Mammary epithelial cell (primary cell): ENCODE data around the genes NUBP1 and DEXI.

DNA sequence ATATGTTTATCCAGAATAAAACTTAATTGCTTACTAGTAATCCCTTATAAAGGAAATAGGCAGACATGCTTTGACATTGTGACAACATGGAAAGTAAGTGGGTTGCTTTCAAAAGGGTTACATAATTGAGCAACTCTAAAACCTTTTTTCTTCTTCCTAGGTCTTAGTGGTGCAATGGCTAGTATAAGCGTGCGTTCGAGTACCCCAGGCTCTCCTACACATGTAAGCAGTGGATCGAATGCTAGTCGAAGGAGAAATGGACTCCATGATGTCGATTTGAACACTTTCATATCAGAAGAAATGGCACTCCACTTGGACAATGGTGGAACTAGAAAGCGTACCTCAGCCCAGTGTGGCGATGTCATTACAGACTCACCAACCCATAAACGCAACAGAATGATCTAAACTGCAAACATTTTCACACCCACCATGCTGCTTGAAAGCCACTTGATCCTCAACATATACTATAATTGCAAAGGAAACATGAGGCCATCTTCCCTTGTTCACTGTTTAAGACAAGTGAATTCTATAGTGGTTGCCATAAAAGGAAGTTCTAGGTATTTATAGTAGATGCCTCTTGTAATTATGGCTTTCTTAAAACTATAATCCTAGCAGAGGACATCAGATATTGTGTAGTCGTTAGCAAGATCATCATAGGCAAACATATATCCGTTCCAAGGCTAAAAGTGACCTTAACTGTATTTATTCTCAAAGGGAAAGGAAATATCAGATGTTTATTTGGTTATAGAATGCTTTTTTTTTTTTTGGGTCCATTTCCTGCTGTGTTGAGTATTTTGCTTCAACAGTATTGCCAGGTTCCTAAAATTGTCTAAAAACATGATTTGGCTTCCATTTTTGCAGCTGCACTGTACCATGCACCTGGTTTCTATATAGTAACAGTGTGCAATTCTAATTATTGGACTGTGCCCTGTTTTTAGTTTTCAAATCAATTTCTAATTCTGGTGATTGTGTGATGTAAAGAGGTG, 25.4 kb downstream of the HAPSTR1 start:
- CAGE, long polyA plus RNA = no peak
- RRBS = no CpG with 5 or more reads among the region's 11 CpGs

DNA sequence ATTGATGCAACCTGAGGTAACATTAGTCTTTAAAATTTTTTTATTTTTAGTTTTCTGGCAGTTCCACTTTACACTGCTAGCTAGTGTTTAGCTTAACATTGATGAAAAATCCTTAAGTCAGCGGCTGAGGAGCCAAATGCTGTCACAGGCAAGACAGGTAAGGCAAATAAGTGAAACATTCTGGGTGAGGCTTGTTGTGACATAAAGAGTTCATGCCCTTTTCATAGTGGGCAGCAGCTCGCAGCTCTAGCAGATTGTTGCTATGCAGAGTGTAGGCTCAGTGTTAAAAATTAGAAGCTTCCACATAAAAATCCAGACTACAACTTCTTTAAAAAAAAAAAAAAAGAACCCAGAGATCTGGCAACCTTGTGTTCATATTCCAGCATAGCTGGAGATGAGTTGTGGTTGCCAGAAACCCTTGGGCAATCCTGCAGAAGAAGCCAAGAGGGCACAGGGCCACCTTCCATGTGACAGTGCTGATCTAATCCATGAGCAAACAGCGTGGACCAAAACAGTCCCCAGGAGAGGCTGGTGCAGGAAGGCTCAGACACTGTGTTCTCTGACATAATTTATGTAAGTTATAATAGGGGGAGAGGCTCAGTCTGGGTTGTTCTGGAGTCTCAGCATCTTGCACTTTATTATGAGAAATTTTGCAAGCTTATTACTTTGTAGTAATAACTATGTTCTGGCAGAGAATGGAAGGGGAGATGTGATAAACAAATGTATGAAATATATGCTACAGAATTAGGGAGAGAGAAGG, 273.8 kb downstream of the HAPSTR1 start:
- CAGE, long polyA plus RNA = no peak
- RRBS = no CpG with 5 or more reads among the region's 3 CpGs

- CAGE, long polyA plus RNA = no peak
- RRBS = no CpG with 5 or more reads among the region's 9 CpGs
Measured at GRCh38 chr16:9797160-9797711, 385.0 kb downstream of the GRIN2A start.

- CAGE, long polyA plus RNA = no peak
- RRBS = no CpG with 5 or more reads among the region's 2 CpGs
Measured at GRCh38 chr16:9846264-9846885, 335.9 kb downstream of the GRIN2A start.

DNA sequence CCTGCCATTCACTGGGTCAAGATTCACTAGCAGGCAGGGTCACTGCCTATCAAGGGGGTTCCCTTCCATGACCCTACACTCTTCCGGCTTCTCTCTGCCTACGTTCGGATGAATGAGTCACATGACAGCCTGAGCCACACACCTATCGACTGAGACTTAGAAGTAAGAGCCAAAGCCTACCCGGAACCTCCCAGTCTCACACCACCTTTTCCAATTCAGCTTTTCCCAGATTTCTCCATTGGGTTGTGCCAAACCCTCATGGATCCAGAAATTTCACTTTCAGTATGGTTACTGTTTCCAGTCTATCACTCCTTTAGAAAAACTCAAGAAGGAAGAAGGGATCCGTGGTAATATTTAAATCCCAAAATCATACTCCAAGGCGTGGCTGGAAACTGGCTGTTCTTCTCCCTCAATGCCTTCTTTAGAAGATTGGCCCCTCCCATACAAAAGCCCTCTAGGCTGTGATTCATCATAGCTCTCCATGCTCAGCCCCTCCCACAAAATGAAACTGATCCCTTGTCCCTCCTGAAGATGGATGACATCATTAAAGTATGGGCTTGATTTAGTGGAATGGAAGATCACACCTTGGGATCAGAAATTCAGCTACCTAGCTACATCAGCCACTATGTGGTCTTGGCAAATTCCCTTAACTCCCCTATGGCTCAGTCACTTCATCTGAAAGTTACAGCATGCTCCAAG, 4.3 kb downstream of the GRIN2A start:
- CAGE, long polyA plus RNA = no peak
- RRBS = 84% methylated on average over 4 of the region's 7 CpGs

DNA sequence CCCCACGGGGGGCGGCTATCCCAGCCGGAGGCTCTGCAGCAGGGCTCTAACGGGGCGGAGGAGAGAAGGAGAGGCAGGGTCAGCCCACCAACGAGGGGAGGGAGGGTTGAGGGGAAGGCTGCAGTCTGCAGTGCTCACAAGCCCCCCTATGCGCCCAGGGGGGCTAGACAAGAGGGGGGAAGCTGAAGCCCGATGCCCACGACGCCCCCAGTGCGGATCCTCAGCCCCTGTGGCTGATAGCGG, 285 bp downstream of the GRIN2A start:
- CAGE, long polyA plus RNA = no peak
- RRBS = 0% methylated on average over 3 of the region's 12 CpGs

GRCh38 chr16:10326138-10326523, 59.7 kb upstream of the ATF7IP2 start:
- CAGE, long polyA plus RNA = no peak
- RRBS = no CpG with 5 or more reads among the region's 4 CpGs

DNA sequence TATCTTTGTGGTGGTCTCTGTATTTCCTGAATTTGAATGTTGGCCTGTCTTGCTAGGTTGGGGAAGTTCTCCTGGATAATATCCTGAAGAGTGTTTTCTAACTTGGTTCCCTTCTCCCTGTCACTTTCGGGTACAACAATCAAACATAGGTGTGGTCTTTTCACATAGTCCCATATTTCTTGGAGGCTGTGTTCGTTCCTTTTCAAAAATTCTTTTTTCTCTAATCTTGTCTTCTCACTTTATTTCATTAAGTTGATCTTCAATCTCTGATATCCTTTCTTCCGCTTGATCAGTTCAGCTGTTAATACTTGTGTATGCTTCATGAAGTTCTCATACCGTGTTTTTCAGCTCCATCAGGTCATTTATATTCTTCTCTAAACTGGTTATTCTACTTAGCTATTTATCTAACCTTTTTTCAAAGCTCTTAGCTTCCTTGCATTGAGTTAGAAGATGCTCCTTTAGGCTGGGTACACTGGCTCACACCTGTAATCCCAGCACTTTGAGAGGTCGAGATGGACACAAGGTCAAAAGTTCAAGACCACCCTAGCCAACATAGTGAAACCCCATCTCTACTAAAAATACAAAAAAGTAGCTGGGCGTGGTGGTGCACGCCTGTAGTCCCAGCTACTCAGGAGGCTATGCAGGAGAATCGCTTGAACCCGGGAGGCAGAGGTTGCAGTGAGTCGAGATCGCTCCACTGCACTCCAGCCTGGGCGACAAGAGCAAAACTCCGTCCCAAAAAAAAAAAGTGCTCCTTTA, 65.6 kb downstream of the ATF7IP2 start:
- CAGE, long polyA plus RNA = no peak
- RRBS = no CpG with 5 or more reads among the region's 13 CpGs

- CAGE, long polyA plus RNA = no peak
- RRBS = no CpG with 5 or more reads among the region's 8 CpGs
Measured at GRCh38 chr16:10545551-10546066, 34.8 kb downstream of the EMP2 start.

DNA sequence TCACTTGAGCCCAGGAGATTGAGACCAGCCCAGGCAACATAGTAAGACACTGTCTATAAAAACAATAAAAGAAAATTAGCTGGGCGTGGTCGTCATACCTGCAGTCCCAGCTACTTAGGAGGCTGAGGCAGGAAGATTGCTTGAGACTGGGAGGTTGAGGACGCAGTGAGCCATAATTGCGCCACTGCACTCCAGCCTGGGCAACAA, 32.7 kb downstream of the EMP2 start:
- CAGE, long polyA plus RNA = no peak
- RRBS = no CpG with 5 or more reads among the region's 4 CpGs

- CAGE, long polyA plus RNA = no peak
- RRBS = no CpG with 5 or more reads among the region's 28 CpGs
Measured at GRCh38 chr16:10552929-10553805, 27.2 kb downstream of the EMP2 start.

DNA sequence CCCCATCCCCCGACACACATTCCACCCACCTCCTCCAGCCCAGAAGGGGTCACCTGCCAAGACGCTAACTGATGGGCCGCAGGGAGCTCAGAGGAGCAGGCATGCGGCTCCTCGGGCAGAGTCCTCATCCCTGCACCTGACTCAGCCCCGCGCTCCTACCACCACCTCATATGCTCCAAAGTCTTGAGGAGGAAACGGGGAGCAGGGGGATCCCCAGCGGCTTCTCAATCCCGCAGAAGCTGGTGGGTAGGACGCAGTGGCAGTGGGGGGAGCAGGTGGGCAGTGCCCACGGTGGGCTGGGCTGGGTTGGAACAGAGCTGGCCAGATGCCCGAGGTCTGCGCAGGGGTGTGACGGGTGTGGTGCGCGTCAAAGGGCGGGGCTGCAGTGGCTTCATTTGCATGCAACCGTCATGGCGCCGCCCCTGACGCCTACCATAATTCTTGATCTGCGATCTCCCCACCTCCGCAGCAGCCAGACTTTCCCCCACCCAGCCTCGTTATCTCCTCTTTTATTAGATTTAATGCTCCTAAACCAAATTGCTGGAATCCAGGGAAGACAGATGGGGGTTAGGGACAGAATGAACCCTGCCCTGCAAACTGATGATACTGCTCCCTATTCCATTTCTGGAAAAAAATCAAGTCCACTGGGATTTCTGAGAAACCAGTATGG, 39.0 kb upstream of the EMP2 start:
- CAGE, long polyA plus RNA = no peak
- RRBS = no CpG with 5 or more reads among the region's 25 CpGs

GRCh38 chr16:10743484-10744446, at the start of gene NUBP1:
Gene NUBP1, plus strand, starts transcription at chr16:10743842.
- CAGE, long polyA plus RNA = no peak
- RRBS = 1% methylated on average over 4 of the region's 64 CpGs

GRCh38 chr16:10828756-10829514, 10.3 kb upstream of the TVP23A start:
- CAGE, long polyA plus RNA = no peak
- RRBS = no CpG with 5 or more reads among the region's 21 CpGs

- CAGE, long polyA plus RNA = no peak
- RRBS = no CpG with 5 or more reads among the region's 9 CpGs
Measured at GRCh38 chr16:10846537-10847177, 28.1 kb upstream of the TVP23A start.

GRCh38 chr16:10888487-10889083, 11.6 kb downstream of the CIITA start:
- CAGE, long polyA plus RNA = no peak
- RRBS = no CpG with 5 or more reads among the region's 11 CpGs

DNA sequence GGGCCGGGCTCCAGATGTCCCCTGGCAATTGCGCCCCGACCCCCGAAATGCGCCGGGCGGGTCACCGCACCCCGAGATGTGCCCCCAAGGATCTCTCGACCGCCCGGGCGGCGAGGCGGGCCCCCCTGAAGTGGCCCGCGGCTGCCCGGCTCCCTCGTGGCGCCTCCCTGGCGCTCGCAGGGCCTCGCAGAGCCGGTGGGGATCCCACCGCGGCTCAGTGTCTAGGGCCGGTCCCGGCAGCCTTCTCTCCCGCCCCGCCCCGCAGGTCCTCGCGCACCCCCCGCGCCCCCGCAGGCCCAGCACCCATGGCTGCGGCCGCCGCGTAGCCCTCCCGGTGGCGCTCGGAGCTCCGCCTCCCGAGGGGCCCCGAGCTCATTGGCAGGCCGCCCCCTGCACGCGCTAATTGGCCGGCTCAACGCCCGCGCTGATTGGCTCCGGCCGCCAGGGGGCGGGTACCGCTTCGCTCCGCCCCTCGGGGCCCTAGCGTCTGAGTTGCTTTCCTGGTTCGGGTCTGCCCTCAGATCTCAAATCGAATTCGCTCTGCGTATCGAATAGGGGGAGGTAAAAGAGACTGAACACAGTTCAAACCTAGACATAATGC, at the start of gene DEXI:
TSS of gene DEXI (minus strand) at position 343 of the 601 bp plus-strand sequence.
- CAGE, long polyA plus RNA = no peak
- RRBS = under 1% methylated on average over 23 of the region's 66 CpGs

DNA sequence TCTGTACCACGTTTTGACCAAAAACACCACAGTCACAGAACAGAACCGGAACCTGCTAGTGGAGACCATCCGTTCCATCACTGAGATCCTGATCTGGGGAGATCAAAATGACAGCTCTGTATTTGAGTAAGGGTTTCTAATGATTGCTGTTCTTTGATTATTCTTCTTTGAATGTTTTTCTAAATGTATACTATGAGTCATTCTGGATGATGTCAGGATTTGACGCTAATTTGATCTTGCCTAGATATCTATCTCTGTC, 13.3 kb downstream of the CLEC16A start:
- CAGE, long polyA plus RNA = no peak
- RRBS = no CpG with 5 or more reads among the region's 4 CpGs

DNA sequence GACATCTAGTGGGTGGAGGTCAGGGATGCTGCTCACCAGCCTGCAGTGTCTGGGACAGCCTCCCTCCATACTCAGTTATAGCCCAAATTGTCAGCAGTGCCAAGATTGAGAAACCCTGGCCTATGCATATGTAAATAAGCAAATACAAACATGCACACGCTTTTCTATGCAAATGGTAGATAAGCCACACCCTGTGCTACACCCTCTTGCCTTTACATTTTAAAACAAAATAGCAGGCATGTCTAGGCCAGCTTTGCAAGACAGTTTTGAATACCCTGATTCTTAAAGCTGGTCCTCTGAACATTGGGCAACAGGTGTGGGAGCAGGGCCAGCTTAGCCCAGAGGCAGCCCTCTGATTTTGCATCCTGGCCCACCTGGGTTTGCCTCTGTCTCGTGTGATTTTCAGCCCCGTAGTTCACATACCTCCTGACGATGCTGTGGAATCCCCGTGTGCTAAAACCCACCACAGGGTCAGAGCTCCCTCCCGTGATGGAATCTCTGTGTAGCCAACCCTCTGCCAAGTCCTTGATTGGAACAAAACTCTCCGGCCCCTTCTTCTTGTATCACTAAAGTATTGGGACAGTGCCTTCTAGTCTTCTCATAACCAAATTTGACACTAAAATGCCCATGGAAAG, 37.7 kb downstream of the CLEC16A start:
- CAGE, long polyA plus RNA = no peak
- RRBS = no CpG with 5 or more reads among the region's 7 CpGs

GRCh38 chr16:11007370-11008013, 63.1 kb downstream of the CLEC16A start:
- CAGE, long polyA plus RNA = no peak
- RRBS = no CpG with 5 or more reads among the region's 9 CpGs